Thoracic aorta (tissue), 1 donor: Measurements from ENCODE around the genes KCNC3, SHANK1 and CTU1.

GRCh38 chr19:49952628-49953195, 8.3 kb downstream of the SIGLEC11 start:
- RAMPAGE, long total RNA: no peak

- RAMPAGE, long total RNA: no peak
Measured at GRCh38 chr19:49955935-49956457, 5.0 kb downstream of the SIGLEC11 start.

DNA sequence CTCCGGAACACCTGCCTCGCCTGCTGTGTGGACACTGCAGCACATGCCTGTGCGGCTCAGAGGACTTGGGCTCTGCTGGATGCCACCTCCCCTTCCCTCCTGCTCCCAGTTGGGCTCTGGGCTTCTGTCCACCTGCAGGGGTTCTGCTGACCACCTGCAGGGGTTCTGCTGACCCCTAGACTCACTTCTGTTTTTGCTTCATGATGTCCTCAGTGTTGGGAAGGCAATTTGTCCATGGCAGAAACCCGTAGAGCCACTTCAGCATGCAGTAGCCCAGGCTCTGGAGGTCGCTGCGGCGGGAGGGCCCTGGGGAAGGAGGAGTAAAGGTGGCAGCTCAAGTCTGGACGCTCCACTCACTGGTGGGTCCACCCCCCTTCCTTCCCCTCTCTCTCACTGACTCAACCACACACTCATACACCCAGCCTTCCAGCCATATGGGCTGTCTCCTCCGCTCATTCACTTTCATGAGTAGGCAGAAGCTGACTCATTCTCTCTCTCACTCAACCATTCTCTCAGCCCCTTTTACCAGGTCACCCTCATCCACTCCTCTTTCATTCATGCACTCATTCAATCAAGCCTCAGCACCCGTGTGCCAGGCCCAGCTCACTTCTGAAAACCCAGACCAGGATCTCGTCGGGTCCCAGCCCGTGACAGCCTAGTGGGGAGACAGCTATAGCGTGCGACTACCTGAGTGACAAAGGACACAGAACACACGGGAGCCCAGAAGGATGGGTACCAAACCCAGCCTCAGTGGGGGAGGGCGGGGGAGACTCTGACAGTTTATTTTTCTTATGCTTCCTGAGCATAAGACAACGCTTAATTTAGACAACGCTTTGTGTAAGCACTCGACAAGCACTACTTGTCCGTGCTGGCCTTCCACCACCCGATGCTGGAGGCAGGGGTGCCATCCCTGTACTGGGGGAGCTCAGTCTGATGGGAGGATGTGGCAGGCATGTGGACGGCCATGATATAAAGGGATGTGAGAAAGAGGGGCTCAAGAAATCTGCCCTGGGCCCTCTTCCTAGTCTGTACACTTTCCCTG, 27.5 kb upstream of the SIGLEC11 start:
- RAMPAGE, long total RNA: no peak

DNA sequence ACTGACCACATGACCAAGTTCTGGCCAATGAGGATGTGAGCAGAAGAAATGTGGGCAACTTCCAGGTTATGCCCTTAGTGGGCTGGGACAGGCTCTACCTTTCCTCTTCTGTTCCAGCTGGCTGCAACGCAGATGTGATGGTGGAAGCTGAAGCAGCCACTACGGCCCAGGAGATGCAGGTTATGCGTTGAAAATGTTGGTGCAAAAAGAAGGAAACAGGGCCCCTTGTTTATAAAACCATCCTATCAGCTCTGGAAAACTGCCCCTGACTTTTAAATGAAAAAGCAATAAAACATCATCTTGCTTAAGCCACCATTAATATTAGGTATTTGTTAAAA, 27.3 kb downstream of the VRK3 start:
- RAMPAGE, long total RNA: no peak

DNA sequence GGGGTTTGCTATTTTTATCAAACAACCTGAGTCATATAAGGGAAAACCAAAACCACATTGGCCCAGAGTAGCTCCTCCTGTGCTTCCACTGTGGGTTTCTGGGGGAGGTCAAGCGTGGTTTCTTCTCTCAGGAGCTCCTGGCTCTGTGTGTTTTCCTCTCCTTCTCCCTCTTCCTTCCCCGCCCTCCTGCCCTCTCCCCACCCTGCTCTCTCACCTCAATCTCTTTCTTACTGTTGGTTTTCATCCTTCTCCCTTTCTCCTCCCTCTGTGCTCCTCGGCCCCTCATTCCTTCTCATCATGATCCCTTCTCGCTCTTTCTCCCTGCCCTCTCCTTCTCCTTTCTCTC, 21.1 kb downstream of the VRK3 start:
- RAMPAGE, long total RNA: no peak

DNA sequence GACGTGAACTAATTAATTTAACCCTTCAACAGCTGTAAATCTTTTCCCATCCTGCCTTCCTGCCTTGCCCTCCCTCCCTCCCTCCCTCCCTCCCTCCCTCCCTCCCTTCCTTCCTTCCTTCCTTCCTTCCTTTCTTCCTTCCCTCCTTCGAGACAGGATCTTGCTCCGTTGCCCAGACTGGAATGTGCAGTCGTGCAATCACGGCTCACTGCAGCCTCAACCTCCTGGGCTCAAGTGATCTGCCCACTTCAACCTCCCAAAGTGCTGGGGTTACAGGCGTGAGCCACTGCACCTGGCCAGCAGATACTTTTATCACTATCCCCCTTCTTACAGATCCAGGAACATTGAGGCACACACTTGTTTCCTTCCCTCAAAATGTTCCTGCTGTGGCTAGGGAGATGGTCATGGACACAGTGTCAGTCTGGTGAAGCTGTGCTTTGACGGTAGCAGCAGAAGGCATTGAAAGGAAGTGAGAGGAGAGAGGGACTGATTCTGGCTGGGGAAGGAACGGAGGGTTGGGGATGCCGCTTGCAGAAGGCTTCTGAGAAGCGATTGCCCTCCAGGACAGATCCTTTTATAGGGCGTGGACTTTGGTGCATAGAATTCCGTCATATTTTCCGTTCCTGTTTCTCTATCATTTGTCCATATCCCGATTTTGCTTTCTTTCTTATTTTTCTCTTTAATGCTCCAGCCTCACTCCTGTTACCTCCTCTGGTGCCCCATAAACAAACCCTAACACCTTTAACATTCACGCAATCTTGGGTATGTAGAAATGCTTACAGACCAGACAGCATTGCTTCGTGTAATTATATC, 14.2 kb upstream of the MYH14 start:
- RAMPAGE, long total RNA: no peak

DNA sequence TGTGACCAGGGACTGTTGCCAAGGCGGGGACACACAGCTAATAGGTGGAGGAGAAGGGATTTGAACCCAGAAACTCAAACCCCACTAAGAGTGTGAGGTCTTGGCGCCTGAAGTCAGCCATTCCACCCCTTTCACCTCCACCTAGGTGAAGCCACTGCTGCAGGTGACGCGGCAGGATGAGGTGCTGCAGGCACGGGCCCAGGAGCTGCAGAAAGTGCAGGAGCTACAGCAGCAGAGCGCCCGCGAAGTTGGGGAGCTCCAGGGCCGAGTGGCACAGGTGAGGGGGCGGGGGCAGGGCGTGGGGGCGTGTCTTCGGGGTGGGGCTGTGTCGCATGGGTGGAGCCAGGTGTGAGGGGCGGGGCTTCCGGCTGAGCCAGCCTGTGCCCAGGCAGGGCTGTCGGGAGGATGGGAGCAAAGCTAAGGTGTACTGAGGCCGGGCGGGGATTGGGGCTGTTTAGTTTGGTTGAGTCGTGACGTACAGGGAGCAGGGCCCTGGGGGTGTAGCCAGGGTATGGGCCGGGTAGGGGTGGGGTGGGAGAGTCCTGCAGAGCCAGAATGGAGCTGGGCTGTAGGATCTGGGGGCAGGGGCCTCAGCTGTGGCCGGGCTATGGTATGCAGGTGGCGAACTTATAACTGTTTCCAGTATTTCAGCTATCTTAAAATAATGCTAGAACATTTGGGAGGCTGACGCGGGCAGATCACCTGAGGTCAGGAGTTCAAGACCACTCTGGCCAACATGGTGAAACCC, 62.3 kb downstream of the KCNC3 start:
- RAMPAGE, long total RNA: no peak

DNA sequence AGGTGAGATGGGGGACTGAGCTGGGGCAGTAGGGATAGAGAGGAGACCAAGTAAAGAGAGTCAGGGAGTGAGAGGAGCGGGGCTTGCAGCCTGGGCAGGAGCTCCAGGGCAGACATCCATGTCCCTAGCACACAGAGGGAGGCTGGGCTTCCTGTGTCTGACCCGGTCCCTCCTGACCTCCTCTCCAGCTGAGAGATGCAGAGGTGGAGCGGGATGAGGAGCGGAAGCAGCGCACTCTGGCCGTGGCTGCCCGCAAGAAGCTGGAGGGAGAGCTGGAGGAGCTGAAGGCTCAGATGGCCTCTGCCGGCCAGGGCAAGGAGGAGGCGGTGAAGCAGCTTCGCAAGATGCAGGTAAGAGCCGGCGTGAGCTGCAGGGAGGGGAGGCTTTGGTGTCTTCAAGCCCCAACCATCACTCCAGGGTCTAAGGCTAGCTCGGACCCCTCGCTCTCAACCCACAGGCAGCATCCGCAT, 38.4 kb downstream of the KCNC3 start:
- RAMPAGE, long total RNA: start-site peak on the plus strand centred at position 307 of the sequence, 88 bp wide, 13 reads

DNA sequence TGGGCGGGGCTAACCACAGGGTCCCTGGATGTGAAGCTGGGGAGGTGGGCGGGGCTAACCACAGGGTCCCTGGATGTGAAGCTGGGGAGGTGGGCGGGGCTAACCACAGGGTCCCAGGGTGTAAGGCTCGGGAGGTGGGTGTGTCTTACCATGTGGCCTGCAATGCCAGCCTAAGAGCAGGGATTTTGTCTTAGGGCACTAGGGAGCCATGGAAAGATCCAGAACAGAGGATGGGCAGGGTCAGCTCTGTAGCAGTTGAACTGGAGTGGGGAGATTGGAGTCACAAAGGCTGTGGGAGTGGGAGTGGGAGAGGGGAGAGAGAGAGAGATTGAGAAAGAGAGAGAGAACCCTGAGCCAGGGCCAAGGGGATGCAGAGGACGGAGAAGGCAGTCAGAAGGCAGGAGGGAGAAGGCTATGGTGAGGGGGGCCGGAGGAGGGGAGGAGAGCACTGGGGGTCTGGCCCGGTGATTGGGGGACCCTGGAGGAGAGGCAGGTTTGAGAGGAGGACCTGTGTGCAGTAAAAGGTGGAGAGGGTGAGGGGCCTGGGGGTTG, 36.6 kb downstream of the KCNC3 start:
- RAMPAGE, long total RNA: no peak

GRCh38 chr19:50329213-50330311, at the start of gene KCNC3:
Gene KCNC3 (minus strand): TSS chr19:50329377.
- RAMPAGE, long total RNA: no peak

- RAMPAGE, long total RNA: no peak
Measured at GRCh38 chr19:50334161-50334571, 5.0 kb upstream of the KCNC3 start.

- RAMPAGE, long total RNA: no peak
Measured at GRCh38 chr19:50382673-50383282, 1.4 kb upstream of the POLD1 start.

GRCh38 chr19:50383283-50383864, 773 bp upstream of the POLD1 start:
- RAMPAGE, long total RNA: no peak

- RAMPAGE, long total RNA: no peak
Measured at GRCh38 chr19:50384500-50384825, 316 bp downstream of the POLD1 start.

- RAMPAGE, long total RNA: no peak
Measured at GRCh38 chr19:50465776-50466881, 10.2 kb upstream of the EMC10 start.

- RAMPAGE, long total RNA: no peak
Measured at GRCh38 chr19:50719547-50719929, at the start of gene SHANK1. Gene SHANK1 (minus strand): TSS chr19:50719802.

GRCh38 chr19:50793846-50794921, 4.0 kb downstream of the ACP4 start:
- RAMPAGE, long total RNA: no peak

GRCh38 chr19:51065311-51065984, 556 bp upstream of the KLK13 start:
- RAMPAGE, long total RNA: no peak

DNA sequence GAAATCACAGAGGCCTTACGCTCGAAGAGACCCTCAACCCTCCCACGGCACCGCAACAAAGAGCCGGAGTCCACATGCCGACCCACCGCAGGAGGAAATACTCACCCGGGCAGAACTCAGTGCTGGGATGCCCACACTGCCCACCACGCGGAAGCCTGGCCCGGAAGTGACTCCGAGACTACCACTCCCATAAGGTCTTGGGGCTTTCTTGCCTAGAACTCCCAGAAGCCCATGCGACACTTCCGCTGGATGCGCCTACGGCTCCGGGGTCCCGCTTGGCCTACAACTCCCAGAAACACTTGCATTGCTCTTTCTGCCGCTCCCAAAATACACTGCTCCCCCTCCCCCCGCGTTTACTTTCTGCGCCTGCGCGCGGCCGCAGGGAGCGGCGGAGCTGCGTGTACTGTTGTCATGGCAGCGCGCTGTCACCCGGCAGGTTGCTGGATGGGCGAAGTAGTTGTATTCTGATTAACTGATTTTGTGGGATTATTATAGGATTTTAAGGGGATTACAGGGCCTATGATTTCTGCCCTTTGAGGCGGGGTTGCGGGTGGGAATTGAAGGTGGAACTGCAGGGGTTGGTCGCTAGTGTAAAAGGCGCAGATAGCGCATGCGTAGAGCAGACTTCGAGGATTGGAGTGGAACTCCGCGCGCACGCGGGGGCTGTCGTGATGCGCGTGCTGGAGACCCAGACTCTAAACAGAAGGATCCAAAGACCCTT, at the start of gene CTU1:
Gene CTU1 (minus strand): TSS at position 168 of the 721 bp plus-strand sequence.
- RAMPAGE, long total RNA: no peak

GRCh38 chr19:51354692-51355361, 11.4 kb downstream of the ETFB start:
- RAMPAGE, long total RNA: no peak